Metastatic Breast Carcinoma in the Ovary (tissue), 3 donors: ENCODE measurements around the genes TOMM34, SDC4, WFDC10A, SPINT4, ZSWIM3 and ZSWIM1.

DNA sequence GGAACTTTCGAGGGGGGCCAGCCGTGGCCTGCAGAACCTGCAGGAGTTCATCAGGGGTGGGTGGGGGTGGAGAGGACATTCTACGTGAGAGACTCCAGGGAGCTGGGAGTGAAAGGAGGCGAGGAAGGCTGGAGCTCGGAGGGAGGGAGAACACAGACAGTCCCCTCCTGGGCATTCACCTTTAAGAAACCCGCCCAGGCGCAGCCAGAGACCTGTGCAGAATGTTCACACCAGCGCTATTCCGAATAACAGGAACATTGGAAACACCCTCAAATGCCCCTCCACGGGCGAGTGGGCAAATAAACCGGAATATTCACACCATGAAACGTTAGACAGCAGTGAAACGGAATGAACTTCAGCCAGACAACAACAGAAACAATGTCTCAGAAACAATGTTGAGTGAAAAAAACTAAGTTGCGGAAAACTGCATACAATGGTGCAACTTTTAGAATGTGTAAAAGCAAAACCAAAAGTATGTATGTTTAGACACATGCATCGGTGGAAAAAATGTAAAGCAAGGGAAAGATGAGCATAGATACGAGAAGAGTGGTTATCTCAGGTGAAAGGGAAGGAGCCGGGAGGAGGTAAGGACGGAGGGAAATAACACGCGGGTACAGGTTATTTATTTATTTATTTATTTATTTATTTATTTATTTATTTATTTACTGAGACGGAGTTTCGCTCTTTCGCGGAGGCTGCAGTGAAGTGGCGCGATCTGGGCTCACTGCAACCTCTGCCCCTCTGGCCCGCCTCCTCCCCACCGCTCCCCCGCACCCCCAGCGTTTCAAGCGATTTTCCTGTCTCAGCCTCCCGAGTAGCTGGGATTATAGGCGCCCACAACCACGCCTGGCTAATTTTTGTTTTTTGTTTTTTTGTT, 856 bp upstream of the ADA start:
- PRO-cap, 3 experiments: peak in 3 of 3 experiments; most common minus-strand start position 707 of the sequence (in 3)

- PRO-cap, 3 experiments: no peak in any of the 3 experiments
These were observed 12.2 kb upstream of the CCN5 start for GRCh38 chr20:44702746-44703530.

DNA sequence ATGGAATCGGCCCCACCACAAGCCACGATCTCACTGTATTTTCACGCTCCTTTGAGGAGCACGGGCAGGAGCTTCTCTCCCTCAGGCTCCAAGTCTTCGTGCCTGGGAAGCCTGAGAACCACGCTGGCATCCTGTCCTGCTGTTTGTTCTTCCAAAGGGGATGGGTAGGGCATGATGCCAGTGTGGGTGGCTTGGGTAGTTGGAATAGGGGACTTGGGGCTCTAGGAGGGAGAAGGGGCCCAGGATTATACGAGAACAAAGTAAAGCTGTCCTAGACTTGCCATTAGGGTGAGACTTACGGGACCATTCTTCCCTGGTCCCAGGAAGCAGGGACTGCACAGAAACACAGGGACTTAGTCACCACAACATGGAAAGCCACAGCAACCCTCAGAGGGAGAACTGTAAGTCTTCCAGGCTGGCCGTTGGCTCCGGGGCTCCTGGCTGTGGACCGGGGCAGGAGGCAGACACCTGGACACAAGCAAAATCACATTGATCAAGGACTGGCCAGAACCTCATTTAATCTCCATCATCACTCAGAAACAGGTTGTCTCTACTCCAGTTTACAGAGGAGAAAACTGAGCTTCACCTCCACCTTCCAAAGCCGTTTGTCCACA, 1.3 kb downstream of the CCN5 start:
- PRO-cap, 3 experiments: no peak in any of the 3 experiments

DNA sequence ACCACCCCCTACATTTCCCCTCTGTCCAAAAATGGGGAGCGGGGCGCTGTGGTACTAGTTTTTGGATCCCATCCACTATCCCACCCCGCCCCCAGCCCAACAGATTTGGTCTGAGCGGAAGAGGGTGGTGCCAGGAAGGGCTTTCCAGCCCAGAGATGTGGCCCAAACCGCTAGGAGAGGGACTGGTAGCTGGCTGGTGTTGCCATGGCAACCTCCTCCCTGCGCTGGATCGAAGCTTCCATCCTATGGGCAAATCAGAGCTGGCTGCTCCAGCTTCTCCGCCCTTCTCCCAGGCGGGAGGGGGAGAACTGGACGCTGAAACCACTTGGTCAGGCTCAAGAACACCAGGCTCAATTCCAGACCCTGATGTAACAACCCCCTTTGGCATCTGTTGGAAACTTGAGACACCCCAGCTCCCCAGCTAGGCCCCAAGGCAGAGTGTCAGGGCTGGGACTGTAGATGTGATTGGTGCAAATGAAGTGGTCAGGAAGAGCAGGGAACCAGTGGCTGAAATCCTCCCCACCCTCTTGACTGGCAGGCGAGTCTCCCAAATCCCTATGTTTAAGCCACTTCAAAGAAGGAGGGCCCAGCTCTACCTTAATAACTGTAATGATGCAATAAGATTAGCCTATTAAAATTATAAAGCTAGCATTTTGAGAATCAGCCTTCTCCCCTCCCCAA, 4.3 kb downstream of the RIMS4 start:
- PRO-cap, 3 experiments: no peak in any of the 3 experiments

- PRO-cap, 3 experiments: no peak in any of the 3 experiments
These were observed 8.4 kb upstream of the PABPC1L start for GRCh38 chr20:44901375-44901975.

DNA sequence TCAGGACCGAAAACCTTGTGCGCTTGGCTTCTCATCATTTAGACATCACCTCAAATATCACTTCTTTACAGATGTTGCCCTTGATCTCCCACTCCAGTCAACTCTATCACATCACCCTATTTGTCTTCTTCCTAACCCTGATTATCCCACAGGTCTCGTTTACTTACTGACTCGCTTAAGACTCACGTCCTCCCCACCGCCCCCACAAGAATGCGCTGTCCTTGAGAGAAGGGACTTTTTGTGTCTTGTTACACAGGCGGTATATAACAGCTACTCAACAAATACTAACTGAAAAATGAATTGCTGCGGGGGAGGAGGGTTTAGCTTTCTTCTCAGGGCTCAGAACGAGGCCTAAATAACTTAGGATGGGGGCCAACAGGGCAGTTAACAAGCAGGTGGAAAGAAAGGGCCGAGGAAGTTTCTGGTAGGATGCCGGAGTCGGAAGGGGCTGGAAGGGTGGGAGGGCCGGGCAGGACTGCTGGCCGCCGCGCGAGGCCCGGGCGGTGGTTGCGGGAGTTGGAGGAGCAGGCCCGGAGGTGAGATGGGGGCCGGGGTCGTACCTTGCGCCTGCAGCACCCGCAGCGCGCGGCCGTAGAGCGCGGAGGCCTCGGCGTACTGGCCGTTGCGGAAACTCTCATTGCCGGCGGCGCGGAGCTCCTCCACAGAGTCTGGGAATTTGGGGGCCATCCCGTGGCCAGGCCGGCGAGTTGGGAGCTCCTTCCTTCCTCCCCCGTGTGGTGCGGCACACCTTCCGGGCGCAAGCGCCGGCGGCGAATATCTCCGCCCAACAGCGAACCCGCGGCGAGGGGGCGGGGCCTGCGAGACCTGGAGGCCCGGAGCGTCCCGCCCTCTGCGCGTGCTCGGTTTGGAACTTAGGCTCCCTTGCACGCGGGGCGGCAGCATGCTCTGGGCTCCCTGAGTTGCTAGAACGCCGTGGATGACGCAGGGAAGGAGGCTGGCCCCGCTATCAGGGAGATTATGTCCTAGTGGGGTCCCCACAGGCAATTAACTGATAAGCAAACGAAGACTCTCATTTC, at the start of gene TOMM34:
TSS of gene TOMM34 (minus strand) at position 751 of the 1,037 bp plus-strand sequence.
- PRO-cap, 3 experiments: peak in 3 of 3 experiments; most common plus-strand start position 855 of the sequence (in 1); most common minus-strand start position 736 of the sequence (in 3)

DNA sequence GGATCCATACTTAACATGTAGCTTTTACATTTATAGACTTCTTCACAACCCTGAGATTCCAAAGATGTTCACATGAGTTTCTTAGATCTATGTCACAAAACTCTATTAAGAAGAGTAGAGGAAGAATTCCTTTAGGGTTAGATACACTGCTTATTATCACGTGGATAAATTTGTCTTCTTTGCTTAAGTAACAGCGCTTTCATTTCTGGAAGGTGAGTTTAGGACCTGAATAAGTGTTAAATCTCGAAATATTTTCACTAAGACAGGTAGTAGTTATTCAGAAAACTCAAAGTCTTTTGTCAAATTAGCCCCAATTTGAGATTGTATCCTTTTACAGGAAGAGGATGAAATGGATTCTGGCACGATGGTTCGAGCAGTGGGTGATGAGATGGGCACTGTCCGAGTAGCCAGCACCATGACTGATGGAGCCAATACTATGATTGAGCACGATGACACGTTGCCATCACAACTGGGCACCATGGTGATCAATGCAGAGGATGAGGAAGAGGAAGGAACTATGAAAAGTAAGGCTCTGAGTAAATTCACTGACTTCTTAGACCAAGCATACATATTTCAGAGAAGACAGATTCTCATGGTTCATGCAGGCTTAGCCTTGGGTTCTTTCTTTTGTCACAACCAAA, 34.6 kb downstream of the STK4 start:
- PRO-cap, 3 experiments: no peak in any of the 3 experiments

DNA sequence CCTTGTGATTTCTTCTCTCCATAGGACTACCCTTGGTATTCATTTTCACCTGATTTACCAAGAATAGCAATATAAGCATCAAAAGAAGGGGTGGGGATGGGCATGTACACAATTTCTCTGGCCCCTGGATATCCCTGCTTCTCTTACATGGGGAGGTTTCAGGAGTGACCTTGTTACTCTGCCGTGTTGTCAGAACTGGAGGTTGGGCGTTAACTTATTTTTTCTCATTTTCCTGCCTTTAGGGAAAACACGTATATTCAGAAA, 46.1 kb downstream of the KCNS1 start:
- PRO-cap, 3 experiments: no peak in any of the 3 experiments

DNA sequence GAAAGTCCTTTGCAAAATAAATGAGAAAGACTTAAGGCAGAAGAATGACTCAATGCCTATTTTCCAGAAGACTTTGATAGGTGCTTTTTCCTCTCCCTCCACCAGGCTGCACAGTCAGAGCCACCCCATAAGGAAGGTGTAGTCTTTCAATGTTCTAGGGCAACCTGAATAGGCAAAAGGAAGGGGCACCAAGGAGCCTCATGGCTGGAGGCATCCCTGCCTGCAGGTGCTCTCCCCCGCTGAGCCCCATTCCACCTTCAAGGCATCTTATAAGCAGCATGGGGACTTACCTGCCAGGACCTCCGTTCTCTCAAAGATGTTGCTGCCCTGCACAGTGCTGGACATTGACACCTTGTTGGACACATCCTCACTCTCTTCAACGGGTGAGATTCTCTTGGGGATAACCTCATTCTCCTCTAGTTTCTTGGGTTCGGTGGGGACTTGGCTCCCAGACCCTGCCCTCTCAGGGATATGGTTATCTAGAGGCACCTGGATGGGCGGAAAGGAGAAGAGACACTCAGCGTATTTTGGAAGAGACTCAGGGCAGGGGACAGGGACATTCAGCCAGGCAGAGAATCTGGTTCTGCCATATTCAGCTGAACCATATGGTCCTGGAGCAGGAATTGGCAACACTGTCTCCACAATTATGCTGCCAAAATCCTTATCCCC, 18.0 kb downstream of the SDC4 start:
- PRO-cap, 3 experiments: no peak in any of the 3 experiments

DNA sequence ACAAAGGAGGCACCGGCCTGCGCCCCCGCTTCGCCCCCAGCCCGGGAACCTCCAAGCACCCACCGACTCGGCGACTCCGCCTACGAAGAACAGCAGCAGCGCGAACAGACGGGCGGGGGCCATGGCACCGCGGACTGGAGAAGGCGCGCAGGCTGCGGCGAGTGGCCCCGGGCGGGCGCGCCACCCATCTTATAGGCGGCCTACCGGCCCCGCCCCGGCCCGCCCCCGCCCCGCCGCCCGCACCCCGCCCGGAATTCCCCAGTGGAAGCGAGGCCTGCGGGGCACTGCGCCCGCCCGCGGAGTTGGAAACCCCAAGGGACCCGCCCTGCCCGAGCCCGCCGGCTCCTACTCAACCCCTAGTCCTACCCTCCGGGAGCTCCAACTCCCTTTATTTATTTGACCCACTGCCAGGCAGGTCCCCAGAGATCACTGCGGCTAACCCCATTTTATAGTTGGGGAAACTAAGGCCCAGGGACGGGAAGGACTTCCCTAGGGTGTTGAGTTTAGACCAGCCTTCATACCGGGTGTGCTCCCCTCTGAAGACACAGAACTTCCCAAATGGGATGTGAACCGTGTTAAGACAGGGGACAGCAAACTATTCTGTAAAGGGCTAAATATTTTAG, at the start of gene SDC4:
TSS of gene SDC4 (minus strand) at position 163 of the 623 bp plus-strand sequence.
- PRO-cap, 3 experiments: peak in 3 of 3 experiments; most common plus-strand start position 261 of the sequence (in 3); most common minus-strand start position 163 of the sequence (in 3)

- PRO-cap, 3 experiments: no peak in any of the 3 experiments
These were observed 5.3 kb downstream of the SYS1 start for GRCh38 chr20:45368055-45368818.

- PRO-cap, 3 experiments: peak in 1 of 3 experiments; most common minus-strand start chr20:45448376 (in 1)
These were observed 21.2 kb upstream of the WFDC2 start for GRCh38 chr20:45448154-45448877.

DNA sequence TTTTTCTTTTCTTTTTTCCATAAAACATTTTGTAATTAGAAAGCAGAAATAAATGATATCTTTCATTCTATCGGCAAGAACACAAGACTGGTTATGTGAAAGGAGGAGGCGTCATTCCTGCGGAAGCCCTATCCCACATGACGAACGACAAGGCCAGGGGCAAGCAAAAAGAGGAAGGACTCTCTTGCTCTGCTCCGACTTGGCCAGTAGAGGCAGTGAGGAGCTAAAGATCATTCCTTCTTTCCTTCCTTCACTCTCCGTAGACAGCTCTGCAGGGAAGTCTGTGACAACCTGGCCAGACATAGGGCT, at the start of gene WFDC10A:
TSS of gene WFDC10A (plus strand) at position 253 of the 309 bp plus-strand sequence.
- PRO-cap, 3 experiments: no peak in any of the 3 experiments

- PRO-cap, 3 experiments: no peak in any of the 3 experiments
These were observed at the start of gene SPINT4 for GRCh38 chr20:45722154-45722588. Gene SPINT4 (plus strand): TSS chr20:45722347.

DNA sequence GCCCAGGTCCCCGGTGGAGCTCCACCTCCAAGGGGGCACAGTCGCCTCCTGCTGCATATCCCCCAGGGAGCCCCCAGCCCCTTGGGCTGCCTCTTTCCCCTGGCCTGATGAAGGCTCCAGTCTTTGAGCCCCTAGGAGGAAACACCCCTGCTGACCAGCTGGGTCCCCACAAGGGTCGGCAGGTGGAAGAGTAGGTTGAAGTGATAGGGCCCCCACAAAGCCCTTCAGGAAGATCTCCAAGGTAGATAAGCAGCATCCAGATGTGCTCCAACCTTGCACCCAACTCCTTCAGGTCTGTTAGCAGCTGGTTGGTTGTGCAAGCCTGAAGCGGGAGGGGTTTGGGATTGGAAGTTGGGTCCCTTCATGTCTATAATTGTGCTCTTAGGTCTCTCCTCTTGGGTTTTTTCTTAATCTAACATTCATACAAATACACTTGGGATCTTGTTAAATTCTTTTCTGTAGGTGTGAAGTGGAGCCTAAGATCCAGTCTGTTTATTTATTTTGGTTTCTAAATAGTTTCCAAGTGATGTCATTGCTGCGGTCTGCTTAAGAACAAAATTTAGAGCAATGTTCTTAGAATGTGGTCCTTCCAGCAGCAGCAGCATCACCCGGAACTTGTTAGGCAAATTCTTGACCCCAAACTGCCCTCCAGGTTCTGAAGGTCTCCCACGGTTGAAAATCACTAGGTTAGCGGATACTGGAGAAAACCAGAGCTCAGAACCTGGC, 5.1 kb downstream of the UBE2C start:
- PRO-cap, 3 experiments: peak in 1 of 3 experiments; most common plus-strand start position 576 of the sequence (in 1)

DNA sequence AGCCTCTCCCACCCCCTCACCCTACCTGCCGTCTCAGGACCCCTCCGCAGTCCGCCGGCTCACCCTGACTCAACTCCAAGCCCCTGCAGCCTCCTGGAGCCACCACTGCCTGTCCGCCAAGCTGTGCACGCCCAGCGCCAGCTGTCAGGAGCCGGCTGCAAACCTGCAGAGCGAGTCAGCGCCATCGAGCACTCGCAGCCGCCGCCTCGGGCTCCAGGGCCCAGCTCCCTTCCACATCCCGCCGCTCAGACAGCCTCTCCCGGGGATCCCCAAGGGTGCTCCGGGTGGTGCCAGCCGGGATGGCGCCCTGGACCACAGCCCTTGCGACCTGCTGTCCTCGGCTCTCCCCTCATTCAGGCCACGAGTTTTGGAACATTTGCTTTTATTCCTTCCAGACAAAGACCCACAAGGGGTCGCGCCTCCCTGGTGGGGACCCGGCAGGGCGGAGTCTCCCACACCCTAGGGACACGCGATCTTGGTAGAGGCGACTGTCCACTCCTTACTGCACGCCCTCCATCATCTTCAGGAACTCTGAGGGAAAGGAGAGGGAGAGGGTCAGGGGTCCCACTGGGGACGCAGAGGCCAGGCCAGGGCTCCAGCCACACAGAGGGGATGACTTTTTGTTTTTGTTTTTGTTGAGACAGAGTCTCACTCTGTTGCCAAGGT, 4.1 kb downstream of the TNNC2 start:
- PRO-cap, 3 experiments: peak in 1 of 3 experiments; most common minus-strand start position 355 of the sequence (in 1)

DNA sequence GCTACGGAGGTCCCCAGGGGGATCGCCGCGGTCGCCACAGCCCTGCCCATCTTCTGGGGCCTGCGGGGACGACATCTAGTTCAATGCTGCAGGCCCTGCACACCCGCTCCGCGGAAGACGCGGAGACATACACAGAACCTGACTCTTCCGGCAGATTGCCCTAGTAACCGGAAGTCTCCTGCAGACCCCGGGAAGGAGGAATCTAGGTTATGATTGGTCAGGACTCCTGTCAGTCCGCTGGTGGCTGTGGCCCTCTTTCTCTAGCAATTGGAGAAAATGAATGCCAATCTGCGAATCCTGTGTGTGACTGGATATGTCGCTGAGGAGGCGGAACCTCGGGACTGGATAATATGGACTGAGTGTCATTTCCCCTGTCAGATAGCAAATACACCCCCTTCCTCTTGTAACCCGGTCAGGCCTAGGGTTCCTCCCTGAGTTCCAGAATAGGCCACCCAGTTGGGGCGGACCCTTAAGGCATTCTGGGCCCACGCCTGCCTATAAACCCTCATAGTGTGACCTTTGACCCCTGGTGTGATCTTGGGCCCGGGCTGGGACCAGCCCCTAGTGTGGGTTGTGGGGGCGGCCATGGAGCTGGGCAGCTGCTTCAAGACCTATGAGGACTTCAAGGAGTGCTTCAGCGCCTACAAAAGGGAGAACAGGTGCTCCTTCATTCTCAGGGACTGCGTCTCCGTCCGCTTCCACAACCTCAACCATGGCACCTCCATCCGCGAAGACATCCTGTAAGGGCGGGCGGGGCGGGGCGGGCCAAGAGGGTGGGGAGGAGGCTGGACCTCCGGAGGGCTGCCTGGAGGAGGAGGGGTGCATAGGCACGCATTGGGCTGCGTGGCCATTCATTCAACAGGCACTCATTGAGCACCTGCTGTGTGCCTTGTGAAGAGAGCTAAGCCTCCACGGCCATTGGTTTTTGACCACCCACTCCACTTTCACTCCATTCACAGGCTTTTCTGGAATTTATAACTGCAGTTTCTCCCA, at the start of gene ZSWIM3:
TSS of gene ZSWIM3 (plus strand) at position 374 of the 993 bp plus-strand sequence.
- PRO-cap, 3 experiments: peak in 3 of 3 experiments; most common plus-strand start position 374 of the sequence (in 3); most common minus-strand start position 129 of the sequence (in 3)

DNA sequence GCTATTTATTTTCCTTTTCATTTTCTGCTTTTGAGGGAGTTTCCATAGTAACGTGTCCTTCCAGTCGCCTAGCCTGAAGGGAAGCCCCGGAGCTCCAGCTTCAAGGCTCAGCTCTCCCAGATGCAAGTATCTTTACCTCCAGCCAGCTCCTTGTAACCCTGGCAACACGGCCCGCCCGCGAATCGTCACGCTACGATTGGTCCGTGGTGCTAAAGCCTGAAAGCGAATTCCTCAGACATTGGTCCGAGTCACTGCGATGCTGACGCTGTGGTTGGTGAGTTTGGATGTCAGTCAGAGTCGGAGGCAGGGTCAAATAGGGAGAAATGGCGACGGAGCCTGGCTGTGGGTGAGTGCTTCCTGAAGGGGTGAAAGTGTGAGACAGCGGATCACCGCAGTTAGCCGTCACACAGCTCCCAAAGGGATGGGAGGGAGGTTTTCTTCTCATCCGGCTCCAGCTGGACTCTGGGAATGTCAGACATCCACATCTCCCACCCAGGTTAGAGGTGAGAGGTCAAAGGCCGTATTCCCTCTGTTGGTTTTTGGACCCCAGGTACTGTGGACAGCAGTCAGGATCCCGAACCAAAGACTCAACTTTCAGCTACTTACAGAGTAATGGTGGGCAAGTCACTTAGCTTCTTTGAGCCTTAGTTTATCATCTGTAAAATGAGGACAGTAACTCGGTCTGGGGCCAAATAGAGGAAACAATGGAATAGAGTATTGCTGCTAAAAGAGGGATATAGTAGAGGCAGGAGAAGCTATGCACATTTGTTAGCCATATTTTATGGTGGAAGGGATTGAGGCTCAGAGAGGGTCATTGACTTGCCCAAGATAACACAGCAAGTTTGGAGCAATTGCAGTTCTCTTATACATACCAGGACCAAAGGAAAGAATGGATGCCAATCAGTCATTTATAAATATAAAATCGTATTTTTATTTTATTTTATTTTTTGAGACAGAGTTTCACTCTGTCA, at the start of gene ZSWIM1:
TSS of gene ZSWIM1 (plus strand) at position 312 of the 971 bp plus-strand sequence.
- PRO-cap, 3 experiments: peak in 3 of 3 experiments; most common plus-strand start position 312 of the sequence (in 2); most common minus-strand start position 124 of the sequence (in 2)

DNA sequence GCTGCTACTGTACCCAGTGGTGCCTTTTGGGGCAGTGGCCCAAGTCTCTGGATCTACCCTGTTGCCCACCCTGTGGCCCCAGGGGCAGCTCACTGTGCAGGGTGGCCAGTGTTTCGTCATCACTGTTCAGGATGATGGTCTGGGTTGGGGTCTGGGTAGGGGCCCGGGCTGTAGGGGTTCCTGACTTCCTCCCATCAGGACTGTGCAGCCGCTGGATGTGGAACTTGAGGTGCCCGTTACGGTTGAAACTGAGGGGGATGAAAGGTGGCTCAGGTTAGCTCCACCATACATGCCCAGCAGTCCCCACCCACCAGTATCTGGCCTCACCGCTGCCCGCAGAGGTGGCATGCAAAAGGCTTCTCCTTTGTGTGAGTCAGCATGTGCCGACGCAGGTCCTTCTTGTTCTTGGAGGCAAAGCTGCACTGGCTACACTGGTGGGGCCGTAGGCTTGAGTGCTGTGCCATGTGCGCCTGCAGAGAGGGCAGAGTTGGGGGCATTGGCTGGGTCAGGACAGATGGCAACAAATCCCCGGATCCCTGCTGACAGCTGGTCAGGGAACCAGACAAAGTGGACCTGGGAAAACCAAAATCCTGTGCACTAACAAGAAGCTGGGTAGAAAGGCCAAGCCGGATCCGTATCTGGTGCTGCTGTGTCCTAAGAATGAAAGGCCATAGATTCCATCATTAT, 15.8 kb downstream of the PCIF1 start:
- PRO-cap, 3 experiments: no peak in any of the 3 experiments

GRCh38 chr20:45967639-45968240, 4.3 kb downstream of the ZNF335 start:
- PRO-cap, 3 experiments: no peak in any of the 3 experiments